Cardiac atrium fibroblast (primary cell): ENCODE results near the gene WASL.

GRCh38 chr7:116862699-116863658 is 592 bp downstream of the CAPZA2 start:
- RAMPAGE, long total RNA = no peak

GRCh38 chr7:117011210-117011766 is 58.0 kb downstream of the ST7 start:
- RAMPAGE, long total RNA = no peak

- RAMPAGE, long total RNA = no peak
Observed at GRCh38 chr7:117065484-117066110, 112.3 kb downstream of the ST7 start.

DNA sequence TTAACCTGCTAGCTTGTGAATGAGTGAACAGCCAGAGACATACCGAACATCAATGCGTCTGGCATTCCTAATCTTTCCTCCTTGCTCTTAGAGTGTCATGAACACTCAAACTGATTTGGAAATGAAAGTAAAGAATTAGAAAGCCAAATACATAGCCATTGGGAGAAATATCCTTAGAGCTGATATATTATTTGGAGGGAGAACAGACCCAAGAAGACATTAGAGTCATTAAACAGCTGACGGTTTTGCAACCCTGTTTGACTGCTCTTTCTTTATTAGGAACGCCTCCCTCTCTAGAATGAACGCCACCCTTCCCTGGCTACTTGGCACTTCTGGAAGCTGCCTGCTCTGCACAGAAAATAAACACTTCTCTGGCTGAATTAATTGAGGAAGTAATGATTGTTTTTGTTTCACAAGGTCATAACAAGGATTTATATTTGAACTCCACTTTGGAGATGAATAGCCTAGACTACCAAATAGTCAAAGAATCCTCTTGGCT is 42.8 kb downstream of the CTTNBP2 start:
- RAMPAGE, long total RNA = no peak

DNA sequence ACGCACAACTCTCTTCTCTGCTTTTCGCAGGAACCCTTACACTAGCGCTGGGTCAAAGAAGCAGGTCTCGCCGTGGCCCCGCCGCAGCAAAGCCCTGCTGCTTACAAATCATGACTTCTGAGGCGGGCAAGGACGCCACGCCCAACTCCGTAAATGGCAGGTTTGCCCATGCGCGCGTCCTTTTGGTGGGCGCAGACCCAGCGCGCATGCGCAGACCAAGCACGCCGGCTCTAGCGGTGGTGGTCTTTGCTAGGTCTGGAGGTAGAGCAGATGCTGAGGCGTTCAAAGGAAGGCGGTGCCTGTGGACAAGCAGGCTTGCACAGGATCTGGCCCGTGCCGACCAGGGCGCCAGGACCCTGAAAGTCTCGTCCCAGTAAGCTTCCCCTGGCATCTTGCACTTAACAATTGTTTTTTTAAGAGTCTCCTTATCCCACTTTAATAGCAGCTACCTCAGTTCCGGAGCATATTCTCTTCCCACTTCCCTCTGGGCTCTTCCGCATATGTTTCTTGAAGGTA is 10.0 kb upstream of the ANKRD7 start:
- RAMPAGE, long total RNA = no peak

DNA sequence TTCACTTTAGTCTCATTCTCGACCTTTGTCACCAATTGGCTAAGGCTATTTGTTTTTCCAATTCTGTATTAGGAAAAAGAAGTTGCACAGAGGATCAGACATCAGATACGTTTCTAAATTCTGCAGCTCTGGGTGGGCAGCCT is 230 bp upstream of the CPED1 start:
- RAMPAGE, long total RNA = no peak

- RAMPAGE, long total RNA = no peak
Observed at GRCh38 chr7:120999893-121000513, 11.5 kb downstream of the CPED1 start.

DNA sequence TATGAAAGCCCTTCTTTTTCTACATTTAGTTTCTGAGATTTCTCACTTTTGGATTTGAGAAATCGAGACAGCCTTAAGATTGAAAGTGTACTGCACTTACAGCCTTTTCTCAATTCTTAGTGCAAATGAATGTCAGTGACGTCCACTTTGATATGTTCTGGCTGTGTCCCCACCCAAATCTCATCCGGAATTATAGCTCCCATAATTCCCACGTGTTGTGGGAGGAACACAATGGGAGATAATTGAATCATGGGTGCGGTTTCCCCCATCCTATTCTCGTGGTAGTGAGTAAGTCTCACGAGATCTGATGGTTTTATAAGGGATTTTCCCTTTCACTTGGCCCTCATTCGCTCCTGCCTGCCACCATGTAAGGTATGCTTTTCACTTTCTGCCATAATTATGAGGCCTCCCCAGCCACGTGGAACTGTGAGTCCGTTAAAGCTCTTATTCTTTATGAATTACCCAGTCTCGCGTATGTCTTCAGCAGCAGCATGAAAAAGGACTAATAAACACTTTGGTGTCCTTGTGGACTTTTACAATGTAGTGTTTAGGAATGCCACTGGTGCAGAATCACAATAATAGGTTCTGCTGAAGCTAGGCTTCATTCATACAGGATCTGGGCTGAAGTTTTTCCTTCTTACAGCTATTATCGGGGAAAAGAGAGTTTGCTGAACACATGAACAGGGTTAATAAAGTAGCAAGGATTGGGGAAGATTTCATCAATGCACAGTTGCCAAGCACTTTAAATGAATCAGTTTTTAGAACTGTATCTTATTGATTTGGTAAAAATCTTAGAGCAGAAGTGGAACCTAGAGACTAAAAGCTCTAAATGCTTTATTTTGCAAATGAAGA is 74.2 kb downstream of the CPED1 start:
- RAMPAGE, long total RNA = no peak

- RAMPAGE, long total RNA = no peak
Observed at GRCh38 chr7:121111682-121112856, 123.6 kb downstream of the CPED1 start.

- RAMPAGE, long total RNA = no peak
Observed at GRCh38 chr7:121406968-121407592, 11.0 kb upstream of the FAM3C start.

DNA sequence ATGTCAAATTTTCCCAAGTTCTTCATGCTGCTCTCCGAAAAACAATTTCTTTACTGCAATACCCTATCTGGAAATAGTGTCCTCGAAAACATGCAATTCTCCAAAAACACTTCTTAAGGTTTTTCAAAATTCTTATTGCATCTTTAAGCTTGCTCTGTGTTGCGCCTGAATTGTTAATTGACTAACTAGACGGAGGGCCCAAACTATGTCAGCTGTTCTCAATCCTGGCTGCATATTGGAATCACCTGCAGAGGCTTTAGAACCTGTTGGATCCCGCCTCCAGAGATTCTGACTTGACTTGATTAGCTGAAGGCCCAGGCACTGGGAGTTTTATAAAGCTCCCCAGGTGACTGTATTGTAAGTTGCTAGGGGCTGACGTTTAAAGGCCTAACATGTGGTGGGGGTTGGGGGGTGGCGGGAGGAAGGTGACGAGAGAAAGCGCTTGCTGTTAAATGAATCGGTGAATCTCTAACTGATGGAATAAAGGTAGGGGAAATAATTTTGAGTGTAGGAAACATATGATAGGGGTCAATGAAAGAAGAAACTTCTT is 224.8 kb upstream of the FAM3C start:
- RAMPAGE, long total RNA = no peak

DNA sequence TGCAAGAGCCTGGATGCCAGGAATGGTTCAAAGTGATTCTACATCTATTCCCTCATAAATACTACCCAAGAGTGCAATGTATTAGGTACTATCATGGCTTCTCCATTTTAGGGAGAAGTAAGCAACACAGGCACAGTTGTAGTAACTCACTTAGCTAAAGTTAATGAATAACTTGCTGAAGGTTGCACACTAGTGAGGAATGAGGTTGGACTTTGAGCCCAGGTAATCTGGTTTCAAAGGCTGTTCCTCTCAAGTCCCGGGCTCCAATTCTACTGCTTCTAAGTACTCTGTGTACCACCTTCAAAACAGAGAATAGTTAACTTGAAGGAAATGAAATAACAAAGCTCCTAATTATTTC is 158.4 kb upstream of the PTPRZ1 start:
- RAMPAGE, long total RNA = no peak

GRCh38 chr7:122310065-122310972 is 5.8 kb upstream of the FEZF1 start:
- RAMPAGE, long total RNA = no peak

GRCh38 chr7:122702272-122702774 is 399 bp downstream of the RNF148 start:
- RAMPAGE, long total RNA = no peak

DNA sequence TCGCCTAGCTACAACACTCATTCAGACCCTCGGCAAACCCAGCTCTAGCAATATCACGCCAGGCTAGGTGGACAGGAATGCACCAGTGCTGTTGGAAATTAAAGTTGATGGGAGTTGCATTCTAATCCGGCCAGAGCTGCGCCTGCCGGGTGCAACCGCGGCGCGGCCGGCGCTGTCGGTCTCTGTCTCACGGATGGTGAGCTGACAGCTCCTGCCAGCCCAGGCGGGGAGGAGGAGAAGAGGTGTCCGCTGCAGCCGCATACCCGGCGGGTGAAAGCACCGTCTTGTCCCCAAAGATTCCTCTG is 740 bp downstream of the CADPS2 start:
- RAMPAGE, long total RNA = no peak

GRCh38 chr7:123041034-123041404 is 45.5 kb upstream of the TAS2R16 start:
- RAMPAGE, long total RNA = no peak

GRCh38 chr7:123748285-123749117 is at the start of gene WASL:
WASL (minus strand) TSS chr7:123749003.
- RAMPAGE, long total RNA = no peak

GRCh38 chr7:124033196-124033997 is 530 bp upstream of the TMEM229A start:
- RAMPAGE, long total RNA = no peak

DNA sequence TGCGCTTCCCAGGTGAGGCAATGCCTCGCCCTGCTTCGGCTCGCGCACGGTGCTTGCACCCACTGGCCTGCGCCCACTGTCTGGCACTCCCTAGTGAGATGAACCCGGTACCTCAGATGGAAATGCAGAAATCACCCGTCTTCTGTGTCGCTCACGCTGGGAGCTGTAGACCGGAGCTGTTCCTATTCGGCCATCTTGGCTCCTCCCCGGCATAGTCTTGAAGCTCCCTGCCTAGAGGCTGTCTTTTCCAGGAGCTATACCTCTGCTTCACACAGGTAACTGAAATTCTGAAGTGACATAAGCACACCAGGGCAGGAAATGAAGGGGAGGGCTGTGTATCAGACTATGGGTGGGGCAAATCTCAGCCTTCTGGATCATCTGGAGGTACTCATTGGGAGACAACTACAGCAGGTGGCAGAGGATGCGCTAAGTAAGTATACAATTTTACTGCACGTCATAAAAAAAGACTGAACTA is 252.2 kb upstream of the POT1 start:
- RAMPAGE, long total RNA = no peak

DNA sequence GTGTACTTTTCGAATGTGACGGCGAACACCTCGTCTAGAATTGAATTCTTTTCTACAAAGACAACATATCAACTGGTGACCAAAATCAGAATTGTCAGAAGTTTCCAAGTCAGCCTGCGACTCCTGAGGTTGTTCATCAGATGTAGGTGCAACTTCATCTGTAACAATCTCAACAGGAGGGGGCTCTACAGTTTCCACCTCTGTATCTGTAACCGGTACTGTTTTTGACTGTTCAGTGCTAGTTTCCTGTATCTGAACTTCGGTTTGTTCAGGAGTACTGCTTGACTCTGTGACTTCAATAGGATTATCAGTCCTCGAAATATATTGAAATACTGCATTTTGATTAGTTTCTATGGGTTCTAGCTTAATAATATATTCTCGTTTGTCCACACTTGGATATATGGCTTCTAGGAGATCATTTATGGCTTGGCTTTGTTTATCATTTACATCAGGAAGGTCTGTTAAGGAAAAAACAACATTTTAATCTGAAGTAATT is 17.9 kb downstream of the ZNF800 start:
- RAMPAGE, long total RNA = no peak